Cerebral cortex (tissue), 2 donors: Measurements from ENCODE around the genes MPP2, RUNDC3A, SLC25A39, ITGA2B and CCDC43.

GRCh38 chr17:43760052-43760802 is 1.6 kb upstream of the SOST start:
- PRO-cap, 2 experiments = no peak in any of the 2 experiments

DNA sequence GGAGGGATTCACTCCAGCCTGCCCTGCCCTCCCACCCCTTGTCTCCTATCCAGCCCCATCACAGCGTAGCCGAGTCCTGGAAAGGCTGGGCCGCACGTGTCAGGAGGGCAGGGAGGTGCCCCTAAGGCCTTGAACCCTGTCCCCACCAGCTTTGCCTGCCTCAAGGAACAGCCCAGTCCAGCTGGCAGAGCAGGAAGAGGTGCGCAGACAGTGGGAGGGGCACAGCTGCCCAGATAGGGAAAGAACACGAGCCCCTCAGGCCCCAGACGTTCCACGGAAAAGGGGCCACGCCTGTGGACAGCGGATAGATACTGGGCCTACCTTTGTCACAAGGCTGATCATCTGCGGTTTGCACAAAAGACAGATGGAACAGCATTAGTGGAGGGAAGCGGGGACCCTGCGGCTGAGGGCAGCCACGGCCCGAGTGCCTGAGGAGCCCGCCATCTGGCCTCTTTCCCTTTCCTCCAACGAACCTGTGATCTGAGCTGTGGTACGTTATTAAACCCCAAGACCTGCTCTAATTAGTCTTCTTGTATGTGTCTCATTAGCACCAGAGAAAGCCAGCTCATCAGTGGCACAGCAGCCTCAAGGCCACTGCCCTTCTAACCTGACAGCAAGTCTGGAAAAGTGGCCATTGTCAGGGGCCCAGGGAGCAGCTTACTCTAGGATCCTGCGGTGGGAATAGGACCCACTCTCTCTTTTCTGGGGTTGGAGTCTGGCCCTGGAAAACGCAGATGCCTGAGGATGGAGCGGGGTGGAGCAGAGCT is 16.4 kb downstream of the MPP3 start:
- PRO-cap, 2 experiments = no peak in any of the 2 experiments

- PRO-cap, 2 experiments = no peak in any of the 2 experiments
Observed at GRCh38 chr17:43823982-43824691, 8.8 kb downstream of the MPP3 start.

DNA sequence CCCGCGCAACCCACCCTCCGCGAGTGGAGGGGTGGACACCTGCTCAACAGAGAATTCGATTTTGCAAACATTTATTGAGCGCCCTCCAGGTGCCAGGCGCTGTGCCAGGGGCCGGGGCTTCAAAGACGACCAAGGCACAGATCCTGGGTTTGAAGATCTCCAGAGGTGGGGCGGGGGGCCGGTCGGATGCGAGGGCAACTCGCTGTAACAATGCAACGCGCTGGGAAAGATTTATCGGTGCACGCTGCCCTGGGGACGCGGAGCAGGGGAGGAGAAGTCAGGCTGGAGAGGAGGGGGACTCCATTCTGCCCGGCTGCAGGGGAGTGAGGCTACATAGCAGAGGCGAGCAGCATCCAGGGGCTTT is 465 bp upstream of the MPP3 start:
- PRO-cap, 2 experiments = no peak in any of the 2 experiments

- PRO-cap, 2 experiments = peak in 1 of 2 experiments; most common plus-strand start chr17:43907592 (in 1); most common minus-strand start chr17:43907536 (in 1)
Observed at GRCh38 chr17:43907308-43908069, at the start of gene MPP2. TSS of gene MPP2 (minus strand) at chr17:43907536.

DNA sequence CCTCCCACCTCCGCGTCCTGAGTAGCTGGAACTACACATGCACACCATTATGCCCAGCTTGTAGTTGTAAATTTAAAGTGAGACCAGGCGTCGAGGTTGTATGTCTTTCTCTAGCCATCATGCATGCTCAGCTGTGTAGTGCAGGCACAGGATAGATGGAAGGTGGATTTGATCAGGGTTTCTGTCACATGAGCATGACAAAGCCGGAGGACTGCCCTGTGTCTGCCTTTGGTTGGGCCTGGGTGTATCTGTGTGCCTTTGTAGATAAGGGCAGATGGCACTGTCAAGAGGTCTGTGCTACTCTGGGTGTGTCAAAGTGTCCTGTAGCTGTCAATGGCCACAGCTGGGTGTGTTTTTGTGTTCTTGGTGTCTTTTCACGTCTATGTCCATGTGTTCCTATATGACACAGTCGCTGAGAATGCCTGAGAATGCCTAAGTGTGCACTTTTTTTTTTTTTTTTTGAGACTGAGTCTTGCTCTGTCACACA is 4.3 kb upstream of the NAGS start:
- PRO-cap, 2 experiments = no peak in any of the 2 experiments

DNA sequence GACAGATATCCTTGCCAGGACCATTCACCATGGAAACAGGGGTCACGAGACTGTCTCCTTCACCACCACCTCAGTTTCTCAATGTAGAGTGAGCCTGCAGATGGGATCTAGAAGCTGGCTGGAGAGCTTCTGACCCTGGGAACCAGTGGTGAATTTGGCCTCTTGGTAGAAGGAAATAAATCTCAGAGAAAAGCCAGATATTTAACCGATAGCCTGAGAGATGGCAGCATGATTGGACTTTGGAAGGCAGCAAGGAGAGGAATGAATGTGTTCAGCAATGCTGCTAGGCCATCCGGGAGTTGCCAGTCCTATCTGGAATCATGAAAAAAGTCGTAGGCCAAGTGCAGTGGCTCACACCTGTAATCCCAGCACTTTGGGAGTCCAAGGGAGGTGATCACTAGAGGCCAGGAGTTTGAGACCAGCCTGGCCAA is 7.4 kb upstream of the HDAC5 start:
- PRO-cap, 2 experiments = no peak in any of the 2 experiments

DNA sequence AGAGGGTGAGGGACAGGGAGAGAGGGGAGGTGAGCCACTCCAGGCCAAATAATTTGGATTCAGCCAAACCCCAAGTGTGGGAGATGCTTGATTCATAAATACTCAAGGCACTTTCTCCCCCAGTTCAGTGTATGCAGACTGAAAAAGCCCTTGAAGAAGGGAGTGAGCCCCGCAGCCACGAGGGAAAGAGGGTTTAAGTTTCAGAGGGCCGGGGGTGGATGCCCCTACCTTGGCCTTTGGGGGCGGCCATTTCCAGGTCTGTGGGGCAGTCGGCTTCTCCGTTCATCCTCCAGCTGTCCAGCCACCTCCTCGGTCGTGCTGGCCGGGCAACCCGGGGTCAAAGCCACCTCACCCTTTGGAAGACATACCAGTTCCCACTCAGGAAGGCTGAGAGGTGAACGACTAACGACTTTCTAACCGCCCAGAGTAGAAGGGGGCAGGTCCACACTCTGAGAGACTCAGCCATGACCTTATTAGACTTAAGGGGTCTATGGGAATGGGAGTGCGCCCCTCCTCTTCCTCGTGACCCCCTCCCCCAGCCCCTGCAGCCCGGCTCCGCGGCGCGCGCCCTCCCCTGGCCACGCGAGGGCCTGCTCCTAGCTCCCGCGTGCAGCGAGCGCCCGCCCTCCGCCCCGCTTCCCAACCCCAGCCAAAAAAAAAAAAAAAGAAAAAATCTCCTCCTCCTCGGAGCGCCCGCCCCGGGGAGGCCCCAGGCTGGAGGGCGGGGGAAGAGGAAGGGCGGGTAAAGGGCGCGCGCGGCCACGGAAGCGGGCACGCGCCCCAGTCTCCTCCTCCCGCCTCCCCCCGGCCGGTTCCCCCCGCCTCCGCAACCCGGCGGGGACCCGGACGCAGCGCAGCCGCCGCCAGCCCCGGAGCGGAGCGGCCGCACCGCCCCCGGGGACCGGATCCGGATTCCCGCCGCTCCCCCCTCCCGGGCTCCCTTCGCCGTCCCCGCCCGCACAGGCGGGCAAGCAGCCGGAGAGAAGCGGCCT is 1.2 kb downstream of the UBTF start:
- PRO-cap, 2 experiments = peak in 1 of 2 experiments; most common plus-strand start position 854 of the sequence (in 1); most common minus-strand start position 611 of the sequence (in 1)

- PRO-cap, 2 experiments = peak in 1 of 2 experiments; most common minus-strand start chr17:44223643 (in 1)
Observed at GRCh38 chr17:44223479-44224113, 4.1 kb upstream of the UBTF start.

DNA sequence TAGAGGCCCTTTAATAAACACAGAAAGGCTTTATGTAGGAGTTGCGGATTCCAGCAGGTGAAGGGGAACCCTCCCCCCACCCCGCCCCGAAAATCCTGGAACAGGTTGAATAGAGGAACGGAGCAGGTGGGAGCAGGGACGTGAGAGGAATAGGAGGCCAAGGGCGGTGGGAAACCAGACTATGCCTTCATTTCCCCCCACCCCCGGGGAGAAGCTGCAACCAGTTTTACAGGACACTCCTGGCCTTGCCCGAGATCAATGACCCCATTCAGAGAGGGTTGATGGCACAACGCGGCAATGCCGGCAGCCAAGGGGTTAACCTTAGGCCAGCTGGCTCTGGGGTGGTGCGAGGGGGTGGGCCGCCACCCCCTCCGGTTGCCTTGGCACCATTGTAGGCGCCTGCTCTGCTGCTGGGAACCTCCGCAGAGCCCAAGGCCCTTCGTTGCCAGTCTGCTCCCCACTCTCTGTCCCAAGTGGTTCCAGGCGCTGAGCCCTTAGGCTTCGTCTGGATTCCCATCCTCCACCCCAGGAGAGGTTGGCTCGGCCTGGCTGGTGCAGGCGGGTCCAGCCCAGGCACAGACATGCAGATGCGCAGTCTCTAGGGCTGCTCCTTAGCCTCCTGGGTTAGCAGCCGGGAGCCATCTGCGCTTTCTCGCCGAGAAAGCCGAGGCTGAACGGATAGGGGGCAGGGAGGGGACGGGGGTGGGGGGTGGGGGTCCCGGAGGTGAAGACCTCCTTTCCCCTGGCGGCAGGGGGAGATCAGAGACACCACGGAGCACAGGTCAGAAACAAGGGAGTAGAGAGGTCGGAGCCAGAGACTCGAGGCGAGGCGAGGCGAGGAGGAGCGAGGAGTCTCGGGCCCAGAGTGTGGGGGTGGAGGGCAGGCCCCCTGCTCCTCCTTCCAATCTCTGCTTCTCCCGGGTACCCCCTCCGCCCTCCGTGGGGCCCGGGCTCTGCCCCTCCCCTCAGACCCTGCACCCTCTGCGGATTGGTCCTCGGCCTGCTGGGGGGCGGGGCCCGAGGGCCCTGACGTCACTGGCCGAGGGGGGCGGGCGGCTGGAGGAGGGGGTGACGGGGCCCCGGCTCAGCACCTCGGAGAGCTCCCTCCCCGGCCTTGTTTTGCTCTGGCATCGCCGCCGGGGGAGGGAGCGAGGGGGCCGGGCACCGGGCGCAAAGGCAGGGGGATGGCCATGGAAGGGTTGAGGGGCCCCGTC is at the start of gene RUNDC3A:
TSS of gene RUNDC3A (plus strand) at position 1,077 of the 1,214 bp plus-strand sequence.
- PRO-cap, 2 experiments = peak in 1 of 2 experiments; most common plus-strand start position 416 of the sequence (in 1); most common minus-strand start position 260 of the sequence (in 1)

DNA sequence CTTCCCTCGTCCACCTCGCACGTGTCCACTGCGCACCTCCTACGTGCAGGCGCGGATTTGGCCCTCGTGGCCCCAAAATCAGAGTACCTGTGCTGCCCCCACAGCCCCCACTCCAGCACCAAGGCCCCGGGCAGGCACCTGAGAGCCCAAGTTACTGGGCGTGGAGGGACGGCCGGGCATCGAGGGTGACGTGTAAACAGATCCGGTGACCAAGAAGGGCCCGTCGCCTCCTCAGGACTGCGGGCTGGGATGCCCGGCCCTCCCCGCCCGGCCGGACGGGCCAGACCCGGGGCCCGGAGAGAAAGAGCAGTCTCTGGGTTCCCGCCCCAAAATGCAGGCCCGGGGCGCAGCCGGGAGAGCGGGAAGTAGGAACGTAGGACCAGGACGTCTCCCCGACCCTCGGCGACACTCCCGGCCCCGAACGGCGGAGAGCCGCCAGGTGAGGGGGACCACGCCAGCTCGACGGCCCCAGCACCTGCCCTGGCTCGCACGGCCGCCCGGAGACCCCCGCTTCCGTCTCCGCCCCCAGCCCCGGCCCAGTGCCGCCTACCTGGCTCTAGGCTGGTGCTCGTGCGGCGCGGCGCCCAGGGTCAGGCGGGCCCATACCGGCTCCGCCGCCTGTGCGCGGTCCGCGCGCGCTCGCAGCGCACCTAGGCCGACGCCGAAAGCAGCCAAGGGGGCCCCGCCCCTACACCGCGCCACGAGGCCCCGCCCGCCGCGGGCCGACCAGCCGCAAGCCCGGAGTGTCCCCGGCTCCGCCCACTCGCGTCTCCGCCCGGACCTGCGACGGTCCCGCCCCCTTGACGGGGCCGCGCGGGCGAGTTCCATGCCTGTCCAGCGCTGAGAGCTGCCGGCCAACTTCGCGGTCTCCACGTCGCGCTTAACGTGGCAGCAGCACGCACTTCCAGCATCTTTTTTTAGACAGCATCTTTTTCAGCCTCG is at the start of gene SLC25A39:
TSS of gene SLC25A39 (minus strand) at position 663 of the 942 bp plus-strand sequence.
- PRO-cap, 2 experiments = peak in 1 of 2 experiments; most common plus-strand start position 827 of the sequence (in 1); most common minus-strand start position 641 of the sequence (in 1)

DNA sequence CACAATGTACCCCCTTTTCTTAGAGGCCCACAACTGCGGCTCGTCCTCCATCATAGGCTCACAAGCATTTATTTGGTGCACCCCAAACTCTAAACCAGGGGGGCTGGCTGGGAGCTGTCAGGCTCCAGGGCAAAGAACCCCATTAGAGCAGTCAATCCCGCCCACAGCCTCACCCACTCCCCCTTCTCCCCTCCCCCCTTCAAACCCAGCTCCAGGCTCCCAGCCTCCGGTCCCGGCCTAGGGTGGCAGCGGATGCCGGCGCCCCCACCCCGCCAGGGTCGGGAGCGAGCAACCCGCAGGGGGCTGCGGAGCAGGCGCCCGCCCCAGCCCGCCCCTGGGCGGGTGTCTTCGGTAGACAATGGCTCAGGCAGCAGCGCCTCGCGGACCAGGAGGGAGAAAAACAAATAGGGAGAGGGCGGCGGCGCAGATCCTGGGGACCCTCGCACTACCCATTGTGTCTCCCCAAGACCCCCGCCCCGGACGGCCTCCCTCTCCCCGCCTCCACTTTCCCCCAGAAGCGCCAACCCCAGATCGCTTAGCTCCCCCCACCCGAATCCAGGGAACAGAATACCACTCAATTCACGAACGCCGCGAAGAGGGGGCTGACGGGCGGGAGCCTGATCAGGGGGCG is 610 bp downstream of the FAM171A2 start:
- PRO-cap, 2 experiments = peak in 1 of 2 experiments; most common plus-strand start position 351 of the sequence (in 1); most common minus-strand start position 273 of the sequence (in 1)

DNA sequence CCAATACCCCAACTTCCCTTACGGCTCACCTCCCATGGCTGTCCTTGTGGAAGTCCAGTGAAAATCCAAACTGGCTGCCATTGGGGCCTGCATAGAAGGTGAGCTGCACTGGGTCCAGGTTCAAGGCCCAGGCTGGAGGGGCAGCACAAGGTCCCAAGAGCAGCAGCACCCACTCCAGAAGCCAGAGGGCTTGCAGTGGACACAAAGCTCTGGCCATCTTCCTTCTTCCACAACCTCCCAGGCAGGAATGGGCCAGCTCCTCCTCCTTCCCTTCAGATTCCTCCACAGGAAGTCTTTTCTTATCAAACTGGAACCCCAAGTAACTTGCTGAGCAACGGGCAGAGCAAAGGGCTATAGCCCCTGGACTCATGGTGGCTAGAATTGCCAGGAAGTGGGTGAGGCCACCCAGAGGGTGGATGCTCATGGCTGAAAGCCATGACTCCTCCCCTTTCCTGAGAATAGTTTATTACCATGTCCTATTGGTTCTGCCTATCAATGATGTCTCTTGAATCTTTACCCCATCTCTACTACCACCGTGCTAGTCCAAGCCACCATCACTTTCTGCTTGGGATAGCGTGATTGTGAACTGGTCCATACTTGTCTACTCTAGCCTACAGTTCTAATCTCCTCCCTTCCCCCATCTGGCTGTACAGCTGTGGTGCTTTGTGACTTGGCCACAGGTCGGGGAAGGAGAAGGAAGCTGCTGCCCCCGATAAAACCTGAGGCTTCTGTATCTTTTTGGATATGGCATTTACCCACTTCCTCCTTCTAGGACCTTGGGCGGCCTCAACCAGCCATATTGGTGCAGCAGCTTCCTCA is at the start of gene ITGA2B:
TSS of gene ITGA2B (minus strand) at position 393 of the 819 bp plus-strand sequence.
- PRO-cap, 2 experiments = no peak in any of the 2 experiments

- PRO-cap, 2 experiments = no peak in any of the 2 experiments
Observed at GRCh38 chr17:44436448-44436746, 46.9 kb upstream of the ITGA2B start.

DNA sequence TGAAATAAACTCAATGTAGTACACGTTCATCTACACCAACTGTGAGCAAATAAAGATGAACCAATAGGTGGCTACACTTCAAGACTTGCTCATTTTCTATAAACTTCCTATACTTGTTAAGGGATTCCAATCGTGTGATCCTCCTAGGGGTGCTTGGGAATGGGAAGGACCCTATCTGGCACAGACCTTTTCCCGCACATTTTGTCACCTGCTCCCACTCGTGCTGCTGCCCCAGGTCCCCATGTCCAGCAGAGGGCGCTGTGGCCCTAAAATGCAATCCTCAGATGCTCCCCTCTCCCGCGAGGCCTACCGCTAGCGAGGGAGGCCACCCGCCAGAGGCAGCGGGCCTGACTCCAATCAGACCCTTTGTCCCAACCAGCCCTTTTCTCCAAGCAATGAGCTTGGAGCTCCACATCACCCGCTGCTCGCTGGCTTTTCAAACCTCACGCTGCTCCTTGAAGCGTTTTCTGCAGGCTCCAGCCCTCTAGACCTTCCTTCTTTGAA is 23.8 kb upstream of the FZD2 start:
- PRO-cap, 2 experiments = no peak in any of the 2 experiments

GRCh38 chr17:44689230-44690431 is at the start of gene CCDC43:
TSS of gene CCDC43 (minus strand) at chr17:44689776.
- PRO-cap, 2 experiments = peak in 1 of 2 experiments; most common plus-strand start chr17:44689843 (in 1); most common minus-strand start chr17:44689756 (in 1)

DNA sequence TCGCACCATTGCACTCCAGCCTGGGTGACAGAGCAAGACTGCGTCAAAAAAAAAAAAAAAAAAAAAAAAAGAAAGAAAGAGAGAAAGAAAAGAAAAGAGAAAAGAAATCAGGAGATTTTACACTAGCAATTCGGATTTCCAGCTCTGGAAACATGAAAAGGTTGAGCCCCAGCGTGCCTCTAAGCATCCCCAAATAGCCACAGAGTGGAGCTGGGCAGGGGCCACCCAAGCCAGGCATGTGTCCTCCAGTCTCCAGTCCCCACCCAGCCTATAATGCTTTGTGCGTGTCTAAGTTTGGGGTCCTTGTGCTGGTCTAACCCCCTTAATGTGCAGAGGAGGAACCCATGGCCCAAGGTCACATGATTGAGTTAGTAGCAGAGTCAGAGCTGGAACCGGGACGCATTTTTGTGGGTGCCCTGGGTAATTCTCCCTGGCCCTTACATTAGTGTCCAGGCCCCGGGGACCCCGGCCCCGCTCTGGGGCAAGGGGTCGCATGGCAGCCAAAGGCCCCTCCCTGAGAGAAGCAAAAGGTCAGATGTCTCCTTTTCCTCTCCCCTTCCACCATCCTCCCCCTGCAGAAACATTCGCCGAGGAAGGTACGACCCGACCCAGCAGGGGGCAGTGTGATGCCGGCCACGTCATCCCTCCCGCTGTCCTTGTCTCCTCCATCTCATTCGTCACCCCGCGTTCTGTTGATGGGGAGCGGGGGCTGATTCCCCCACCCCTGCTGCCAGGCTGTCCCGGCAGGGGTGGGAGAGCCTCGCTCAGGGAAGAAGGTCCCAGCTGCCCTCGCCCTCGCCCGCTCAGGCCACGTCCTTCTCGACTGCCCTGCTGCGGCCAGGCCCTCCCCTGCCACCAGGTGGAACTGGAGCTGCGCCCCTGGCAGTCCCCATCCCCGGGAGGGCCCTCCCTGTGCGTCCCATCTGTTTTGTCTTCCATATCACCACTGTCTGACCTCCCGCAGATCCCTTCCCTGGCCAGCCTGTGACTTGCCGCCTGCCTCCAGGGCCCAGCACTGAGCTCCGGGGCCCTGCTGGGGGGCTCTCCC is 20.2 kb downstream of the ADAM11 start:
- PRO-cap, 2 experiments = no peak in any of the 2 experiments

- PRO-cap, 2 experiments = no peak in any of the 2 experiments
Observed at GRCh38 chr17:44793038-44793413, 34.2 kb downstream of the ADAM11 start.

DNA sequence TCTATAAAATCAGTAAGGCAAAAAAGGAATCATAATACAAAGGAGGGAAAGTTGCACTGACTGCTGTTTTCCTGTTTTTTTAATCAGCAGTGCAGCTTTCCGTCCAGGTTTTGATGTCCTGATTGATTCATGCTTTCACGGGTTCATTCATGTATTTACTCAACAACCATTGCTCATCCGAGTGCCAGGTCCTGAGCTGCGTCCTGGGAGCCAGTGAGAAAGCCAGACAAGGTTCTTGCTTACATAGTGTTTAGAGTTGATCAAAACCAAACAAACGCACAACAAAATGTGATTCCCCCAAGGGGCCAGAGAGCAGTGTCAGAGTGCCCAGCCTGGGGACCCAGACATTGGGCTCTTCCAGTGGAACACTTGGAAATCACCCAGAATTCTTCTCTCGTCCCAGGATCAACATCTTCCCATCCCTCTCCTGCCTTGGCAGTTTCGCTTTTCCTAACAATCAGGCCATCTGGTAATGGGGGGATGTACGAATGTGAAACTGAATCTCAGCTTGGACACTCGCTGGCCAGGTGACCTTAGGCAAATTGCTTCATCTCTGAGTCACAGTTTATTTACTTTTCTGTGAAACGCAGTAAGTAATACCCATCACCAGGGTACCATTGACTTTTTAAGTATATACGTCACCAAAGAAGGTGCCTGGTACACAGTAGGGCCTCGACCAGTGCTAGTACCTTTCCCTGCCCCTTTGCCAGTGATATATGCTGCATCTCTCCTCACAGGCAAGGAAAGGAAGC is 13.3 kb upstream of the C1QL1 start:
- PRO-cap, 2 experiments = no peak in any of the 2 experiments

DNA sequence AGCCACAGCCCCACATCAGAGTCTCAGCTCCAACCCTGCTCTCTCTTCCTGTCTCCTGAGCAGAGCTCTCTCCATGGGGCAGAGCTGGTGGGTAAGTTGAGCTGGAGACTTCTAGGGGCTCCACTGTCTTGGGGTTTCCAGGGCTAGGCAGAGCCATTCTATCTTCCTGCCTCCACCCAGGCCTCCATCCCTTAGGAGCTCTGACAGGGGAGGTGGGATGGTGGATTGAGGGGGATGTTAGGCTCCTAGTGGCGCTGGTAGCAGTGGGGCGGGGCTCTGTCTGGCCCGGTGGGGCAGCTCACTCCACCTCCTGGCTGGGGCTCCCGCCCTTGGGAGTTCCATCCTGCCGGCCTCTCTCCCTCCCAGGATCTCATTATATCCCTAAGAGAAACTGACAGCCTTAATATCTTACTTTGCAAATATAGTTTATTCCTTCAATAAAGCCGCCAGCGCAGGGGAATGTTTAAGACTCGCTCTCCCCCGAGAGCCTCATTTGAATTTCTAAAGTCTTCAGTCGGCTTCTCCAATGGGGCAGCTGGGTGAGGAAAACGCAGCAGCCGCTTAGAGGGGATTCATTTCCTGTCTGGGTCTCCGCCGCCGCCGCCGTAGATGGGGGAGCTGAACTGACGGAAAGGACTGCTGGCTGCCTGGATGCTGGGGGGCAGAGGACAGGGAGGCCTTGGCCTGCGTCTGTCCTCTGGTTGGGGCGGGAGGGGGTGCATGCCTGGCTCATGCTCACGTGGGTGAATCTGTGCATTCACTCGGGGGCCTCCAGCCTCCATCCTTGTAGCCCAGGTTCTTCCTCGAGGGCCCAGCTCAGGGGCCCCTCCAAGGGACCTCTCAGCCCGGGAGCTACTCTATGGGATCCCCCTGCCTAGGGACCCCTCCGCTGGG is 19.4 kb upstream of the C1QL1 start:
- PRO-cap, 2 experiments = no peak in any of the 2 experiments